ENCODE data around the genes GFAP and HEXIM2.

- PRO-cap: no peak
- RRBS: no CpG with 5 or more reads among the region's 6 CpGs
Measured at GRCh38 chr17:44235514-44236022, 16.1 kb upstream of the UBTF start.

DNA sequence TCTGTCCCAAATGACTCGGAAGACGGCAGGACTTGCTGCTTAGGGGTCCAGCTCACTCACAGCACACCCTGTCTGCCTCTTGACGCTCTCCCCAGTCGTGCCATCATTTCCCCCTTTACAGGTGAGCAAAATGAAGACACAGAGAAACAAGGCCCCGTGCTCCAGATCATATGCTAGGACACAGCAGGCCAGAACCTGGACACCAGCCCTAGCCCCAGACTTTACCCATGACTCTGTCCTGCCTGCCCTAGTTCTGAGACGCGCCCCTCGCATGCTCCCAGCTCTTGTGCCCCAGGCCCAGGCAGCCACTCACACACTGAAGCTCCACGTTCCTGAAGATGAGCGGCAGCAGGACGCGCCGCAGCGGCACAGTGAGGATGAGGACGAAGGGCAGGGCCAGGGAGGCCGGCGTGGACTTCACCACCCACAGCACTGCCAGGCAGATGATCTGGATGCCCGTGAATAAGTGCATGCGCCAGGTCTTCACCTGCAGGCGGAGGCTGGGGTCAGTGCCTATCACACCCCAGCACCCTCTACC, 17.0 kb downstream of the SLC4A1 start:
- PRO-cap: no peak
- RRBS: no CpG with 5 or more reads among the region's 20 CpGs

GRCh38 chr17:44350187-44350792, 5.2 kb downstream of the GRN start:
- PRO-cap: no peak
- RRBS: no CpG with 5 or more reads among the region's 18 CpGs

DNA sequence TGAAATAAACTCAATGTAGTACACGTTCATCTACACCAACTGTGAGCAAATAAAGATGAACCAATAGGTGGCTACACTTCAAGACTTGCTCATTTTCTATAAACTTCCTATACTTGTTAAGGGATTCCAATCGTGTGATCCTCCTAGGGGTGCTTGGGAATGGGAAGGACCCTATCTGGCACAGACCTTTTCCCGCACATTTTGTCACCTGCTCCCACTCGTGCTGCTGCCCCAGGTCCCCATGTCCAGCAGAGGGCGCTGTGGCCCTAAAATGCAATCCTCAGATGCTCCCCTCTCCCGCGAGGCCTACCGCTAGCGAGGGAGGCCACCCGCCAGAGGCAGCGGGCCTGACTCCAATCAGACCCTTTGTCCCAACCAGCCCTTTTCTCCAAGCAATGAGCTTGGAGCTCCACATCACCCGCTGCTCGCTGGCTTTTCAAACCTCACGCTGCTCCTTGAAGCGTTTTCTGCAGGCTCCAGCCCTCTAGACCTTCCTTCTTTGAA, 23.8 kb upstream of the FZD2 start:
- PRO-cap: no peak
- RRBS: no CpG with 5 or more reads among the region's 15 CpGs

DNA sequence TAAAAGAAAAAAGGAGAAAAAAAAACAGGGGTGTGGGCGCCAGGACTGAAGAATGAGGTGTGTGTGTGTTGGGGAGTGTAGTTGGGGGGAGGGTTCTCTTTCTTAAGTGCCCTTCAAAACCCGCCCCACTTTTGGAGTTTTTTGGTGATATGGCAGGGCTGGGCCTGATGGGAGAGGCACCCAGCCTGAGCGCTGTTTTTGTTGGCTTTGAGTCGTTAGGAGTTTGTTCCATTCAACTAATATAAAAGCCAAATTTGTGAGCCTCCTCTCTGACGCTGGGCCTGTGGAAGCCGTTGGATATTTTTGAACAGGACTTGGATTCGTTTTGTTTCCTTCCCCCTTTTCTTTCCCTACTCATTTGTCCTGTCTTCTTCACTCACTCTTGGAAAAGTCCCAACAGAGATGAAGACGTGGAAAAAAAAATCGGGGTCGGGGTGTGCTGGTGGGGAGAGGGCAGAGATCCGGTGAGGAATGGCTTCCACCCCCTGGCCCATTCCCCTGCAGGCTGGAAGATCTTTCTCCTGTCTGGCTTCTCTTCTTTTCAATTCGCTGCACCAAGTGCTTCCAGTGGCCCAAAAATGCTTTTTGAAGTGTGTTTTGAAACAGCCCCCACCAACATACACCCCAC, 2.4 kb downstream of the FZD2 start:
- PRO-cap: no peak
- RRBS: no CpG with 5 or more reads among the region's 12 CpGs

GRCh38 chr17:44690634-44691432, 1.3 kb upstream of the CCDC43 start:
- PRO-cap: bidirectional peak, plus-strand start at chr17:44691246, minus-strand start at chr17:44691055
- RRBS: no CpG with 5 or more reads among the region's 24 CpGs

GRCh38 chr17:44915302-44915736, at the start of gene GFAP:
Gene GFAP (minus strand): TSS chr17:44915500.
- PRO-cap: no peak
- RRBS: no CpG with 5 or more reads among the region's 17 CpGs

- PRO-cap: no peak
- RRBS: no CpG with 5 or more reads among the region's 2 CpGs
Measured at GRCh38 chr17:45018457-45018781, 33.0 kb downstream of the DCAKD start.

GRCh38 chr17:45112221-45112833, 20.0 kb downstream of the PLCD3 start:
- PRO-cap: no peak
- RRBS: no CpG with 5 or more reads among the region's 11 CpGs

- PRO-cap: no peak
- RRBS: no CpG with 5 or more reads among the region's 11 CpGs
Measured at GRCh38 chr17:45124463-45124978, 7.8 kb downstream of the PLCD3 start.

GRCh38 chr17:45129302-45130566, 2.6 kb downstream of the PLCD3 start:
- PRO-cap: bidirectional peak, plus-strand start at chr17:45129679, minus-strand start at chr17:45129604
- RRBS: no CpG with 5 or more reads among the region's 22 CpGs

DNA sequence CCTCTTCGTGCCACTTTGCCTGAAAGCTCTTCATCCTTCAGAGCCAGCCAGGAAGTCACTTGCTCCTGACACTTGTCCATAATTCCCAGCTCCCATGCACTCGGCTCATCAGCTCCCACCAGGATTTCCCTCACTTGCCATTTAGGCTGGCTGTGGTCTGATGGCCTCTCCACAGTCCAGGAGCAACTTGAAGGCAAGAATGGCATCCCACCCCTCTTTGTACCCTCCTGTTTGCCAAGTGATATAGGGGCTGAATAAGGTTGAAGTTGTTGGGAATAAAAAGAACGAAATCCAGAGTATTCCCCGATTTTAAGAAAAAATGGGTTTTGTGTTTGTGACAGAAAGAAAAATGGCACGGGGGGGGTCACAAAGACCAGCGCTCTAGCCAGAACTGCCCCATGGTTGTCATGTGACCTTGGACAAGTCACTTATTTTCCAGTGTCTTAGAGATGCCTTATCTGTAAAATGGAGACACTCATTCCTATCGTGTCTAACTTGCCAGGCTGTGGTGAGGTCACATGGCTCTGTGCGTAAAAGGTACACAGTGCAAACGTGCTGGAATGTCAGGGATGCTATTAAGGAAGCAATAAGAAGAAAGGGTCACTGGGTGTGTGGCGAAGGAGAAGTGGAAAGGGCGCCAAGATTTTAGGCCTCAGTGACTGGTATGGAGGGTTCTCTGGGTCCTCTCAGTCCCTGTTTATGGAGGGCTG, 1.7 kb upstream of the HEXIM1 start:
- PRO-cap: bidirectional peak, plus-strand start at position 603 of the sequence, minus-strand start at position 467 of the sequence
- RRBS: no CpG with 5 or more reads among the region's 11 CpGs

DNA sequence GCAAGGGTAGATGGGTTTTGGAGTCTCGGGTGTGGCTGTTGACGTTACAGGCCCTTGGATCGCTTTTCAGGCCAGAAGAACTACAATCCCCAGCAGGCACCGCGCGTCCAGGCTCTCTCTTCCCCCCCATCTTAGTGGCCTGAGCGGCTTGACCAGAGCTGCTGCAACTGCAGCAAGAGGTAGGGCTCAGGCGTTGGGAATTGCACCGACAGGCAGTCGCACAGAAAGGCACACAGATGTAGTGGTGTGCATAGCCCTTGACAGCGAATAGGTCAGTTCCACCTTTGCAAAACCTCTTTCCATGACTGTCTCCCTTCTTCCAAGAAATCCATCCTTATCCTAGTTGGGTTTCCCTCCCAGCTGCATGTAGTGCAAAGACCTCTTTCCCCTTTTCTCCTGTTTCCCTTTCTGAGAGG, at the start of gene HEXIM2:
TSS of gene HEXIM2 (plus strand) at position 115 of the 416 bp plus-strand sequence.
- PRO-cap: bidirectional peak, plus-strand start at position 155 of the sequence, minus-strand start outside the sequence
- RRBS: no CpG with 5 or more reads among the region's 11 CpGs

- PRO-cap: unidirectional peak, minus-strand start at chr17:45197490
- RRBS: no CpG with 5 or more reads among the region's 17 CpGs
Measured at GRCh38 chr17:45197394-45198249, 24.1 kb upstream of the FMNL1 start.

DNA sequence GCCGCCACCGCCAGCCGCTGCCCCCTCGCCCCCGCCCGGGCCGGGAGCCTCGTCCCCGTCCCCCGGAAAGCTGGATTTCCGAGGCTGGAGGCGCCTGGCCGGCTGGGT, 176 bp downstream of the FMNL1 start:
- PRO-cap: no peak
- RRBS: 4% methylated on average over 9 of the region's 13 CpGs

DNA sequence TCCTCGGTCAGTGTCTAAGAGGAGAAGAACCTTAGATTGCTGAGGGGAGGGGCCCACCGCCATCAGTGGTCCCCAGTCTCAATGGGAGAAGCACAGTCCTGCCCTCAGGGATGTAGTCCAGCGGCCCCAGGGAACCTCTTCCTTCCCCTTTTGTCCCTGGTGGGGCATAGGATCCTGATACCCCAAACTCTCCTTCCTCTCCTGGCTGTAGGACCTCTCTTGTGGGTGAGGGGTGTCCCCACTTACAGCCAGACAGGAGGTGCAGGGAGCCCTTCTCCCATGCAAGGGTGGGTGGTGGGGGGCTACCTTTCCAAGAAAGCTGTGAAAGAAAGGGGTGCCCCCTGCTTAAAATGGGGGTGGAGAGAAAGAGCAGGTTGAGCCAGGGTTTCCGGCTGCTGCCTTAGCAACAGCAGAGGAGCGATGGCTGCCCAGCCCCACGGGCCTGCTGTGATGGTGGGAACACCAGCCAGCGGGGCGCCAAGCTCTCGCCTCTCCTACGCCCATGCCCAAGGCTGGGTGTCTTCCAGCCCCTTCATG, 2.8 kb downstream of the FMNL1 start:
- PRO-cap: no peak
- RRBS: no CpG with 5 or more reads among the region's 10 CpGs

DNA sequence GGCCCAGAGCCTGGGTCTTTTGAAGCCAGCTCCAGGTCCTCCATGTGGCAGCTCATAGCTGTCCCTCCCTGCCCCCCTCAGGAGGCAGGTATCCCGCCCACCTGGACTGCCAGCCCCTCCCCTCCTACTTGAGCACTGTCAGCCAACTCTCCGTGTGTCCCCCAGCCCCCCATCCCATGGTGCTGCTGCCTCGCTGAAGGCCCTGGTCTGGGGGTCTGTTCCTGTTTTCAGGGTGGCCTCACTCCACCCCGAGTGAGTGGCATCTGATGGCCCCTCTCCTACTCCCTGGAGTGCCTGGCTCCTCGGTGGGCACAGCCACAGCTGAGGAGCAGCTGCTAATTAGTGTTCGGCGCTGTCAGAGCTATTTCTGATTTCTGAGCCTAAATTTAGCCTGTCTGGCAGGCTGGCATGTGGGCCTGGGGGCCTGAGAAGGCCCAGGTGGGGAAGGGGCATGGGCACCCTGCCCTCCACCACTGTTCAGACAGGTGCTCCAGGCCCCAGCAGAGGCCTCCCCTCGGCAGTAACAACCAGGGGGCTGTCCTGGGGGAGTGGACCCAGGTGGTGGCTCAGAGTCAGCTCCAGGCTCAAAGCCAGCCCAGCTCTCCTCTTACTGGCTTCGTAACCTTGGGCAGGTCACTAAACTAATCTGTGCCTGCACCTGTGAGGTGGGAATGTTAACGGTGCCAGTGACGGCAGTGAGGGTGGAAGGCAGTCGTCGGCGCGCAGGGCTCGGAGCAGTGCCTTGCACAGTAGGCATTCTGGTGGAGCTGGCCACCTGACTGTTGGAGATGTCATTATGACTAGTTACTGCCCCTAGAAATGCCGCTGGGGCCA, 6.4 kb downstream of the FMNL1 start:
- PRO-cap: no peak
- RRBS: no CpG with 5 or more reads among the region's 17 CpGs

GRCh38 chr17:45229683-45230157, 8.0 kb downstream of the FMNL1 start:
- PRO-cap: no peak
- RRBS: no CpG with 5 or more reads among the region's 12 CpGs

GRCh38 chr17:45236846-45237868, 15.5 kb downstream of the FMNL1 start:
- PRO-cap: no peak
- RRBS: no CpG with 5 or more reads among the region's 18 CpGs

DNA sequence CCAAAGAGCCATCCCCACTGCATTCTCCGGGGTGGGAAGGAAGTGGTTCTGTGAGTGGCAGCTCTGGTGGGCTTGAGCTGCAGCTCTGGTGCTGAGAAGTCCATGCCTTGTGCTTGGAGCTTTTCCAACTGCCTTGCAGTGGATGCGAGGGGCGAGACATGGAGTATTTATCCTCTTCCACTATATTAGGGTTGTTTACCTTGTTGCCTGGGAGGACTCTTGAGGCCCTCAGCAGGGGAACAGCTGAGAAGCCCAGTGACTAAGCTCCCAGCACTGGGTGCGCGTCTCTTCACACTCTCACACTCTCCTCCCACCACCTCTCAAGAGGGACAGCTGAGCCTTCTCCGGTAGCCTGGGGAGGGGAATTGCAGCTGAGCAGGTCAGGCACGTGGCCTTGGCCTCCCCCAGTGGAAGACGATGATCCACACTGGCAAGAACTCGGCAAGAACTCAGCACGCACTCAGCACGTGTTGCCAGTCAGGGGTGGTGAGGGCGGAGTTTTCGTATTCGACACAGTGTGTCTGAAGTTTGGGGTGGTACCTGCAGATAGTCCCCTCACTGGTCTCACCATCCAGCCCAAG, 21.1 kb upstream of the SPATA32 start:
- PRO-cap: no peak
- RRBS: no CpG with 5 or more reads among the region's 14 CpGs

Data from Caco-2 (cell line).